Measurements from ENCODE around the gene RPS19BP1.

- PRO-cap, result no peak
Observed at GRCh38 chr22:38782262-38783399, 11.3 kb downstream of the DNAL4 start.

DNA sequence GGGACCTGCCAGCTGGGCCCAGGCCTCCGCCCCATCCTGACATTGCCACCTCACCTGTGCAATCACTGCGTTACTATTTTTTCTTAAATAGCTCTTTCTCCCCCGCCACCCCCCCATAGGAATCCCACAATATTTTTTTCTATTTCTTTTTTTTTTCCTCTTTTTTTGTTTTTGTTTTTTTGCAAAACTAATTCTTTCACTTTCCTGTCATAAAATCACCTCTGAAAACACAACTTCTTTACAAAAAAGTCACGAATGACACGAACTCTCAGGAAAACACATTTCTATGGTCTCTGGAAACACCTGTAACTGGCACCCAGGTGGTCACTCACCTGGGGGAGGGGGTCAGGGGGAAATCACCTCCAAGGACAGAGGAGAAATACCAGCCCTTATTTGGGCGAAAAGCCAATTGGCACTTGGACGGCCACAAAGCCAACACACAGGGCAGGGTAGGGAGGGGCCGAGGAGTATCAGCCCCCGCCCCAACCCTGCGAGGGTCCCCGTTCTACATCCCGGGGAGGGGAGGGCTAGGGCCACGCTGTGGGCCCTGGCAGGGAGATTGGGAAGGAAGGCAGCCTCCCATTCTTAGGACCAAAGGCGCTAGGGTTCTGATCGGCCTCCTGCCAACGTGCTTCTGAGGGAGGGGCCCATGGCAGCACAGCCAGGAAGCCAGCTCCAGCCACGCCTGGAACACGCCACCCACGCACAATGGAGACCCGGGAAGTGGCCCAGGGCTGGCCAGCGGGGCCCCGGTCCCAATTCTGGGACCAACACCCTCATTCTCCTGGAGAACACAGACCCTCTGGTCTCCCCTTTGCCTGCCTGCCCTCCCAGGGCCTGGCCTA lies 7.7 kb downstream of the CBX6 start:
- PRO-cap, result no peak

GRCh38 chr22:38881361-38881927 lies 9.4 kb upstream of the CBX6 start:
- PRO-cap, result no peak

DNA sequence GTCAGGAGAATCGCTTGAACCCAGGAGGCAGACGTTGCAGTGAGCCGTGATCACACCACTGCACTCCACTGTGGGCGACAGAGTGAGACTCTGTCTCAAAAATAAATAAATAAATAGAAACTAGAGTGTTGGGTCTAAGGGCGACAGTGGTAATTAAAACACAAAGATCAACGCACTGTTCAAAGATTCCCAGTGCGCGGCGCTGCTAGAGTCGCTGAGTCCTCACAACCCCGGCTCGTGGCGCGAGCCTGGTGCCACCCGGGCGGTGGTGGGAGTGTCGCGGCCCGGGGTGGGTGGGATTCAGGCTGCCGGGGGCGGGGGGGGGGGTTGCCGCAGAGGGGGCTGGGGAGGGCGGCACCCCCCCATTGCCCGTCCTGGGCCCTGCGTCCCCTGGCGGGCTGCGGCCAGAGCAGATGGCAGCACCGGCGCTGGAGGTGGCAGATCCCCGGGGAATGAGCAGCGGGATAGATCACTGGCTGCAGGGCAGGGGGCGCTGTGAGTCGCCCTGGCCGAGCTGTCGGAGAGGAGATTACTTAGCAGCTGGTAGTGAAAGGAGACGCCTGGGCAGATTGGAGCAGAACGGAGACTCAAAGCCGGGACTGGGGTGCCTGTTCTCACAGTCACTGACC lies 30.3 kb upstream of the APOBEC3A start:
- PRO-cap, result bidirectional peak, plus-strand start at position 532 of the sequence, minus-strand start at position 454 of the sequence

GRCh38 chr22:38952345-38952918 lies 5.0 kb upstream of the APOBEC3A start:
- PRO-cap, result no peak

GRCh38 chr22:38953228-38953868 lies 4.1 kb upstream of the APOBEC3A start:
- PRO-cap, result no peak

GRCh38 chr22:39117427-39118164 lies 20.6 kb downstream of the APOBEC3H start:
- PRO-cap, result no peak

- PRO-cap, result no peak
Observed at GRCh38 chr22:39229859-39230896, 14.6 kb downstream of the PDGFB start.

- PRO-cap, result no peak
Observed at GRCh38 chr22:39237261-39237846, 7.4 kb downstream of the PDGFB start.

DNA sequence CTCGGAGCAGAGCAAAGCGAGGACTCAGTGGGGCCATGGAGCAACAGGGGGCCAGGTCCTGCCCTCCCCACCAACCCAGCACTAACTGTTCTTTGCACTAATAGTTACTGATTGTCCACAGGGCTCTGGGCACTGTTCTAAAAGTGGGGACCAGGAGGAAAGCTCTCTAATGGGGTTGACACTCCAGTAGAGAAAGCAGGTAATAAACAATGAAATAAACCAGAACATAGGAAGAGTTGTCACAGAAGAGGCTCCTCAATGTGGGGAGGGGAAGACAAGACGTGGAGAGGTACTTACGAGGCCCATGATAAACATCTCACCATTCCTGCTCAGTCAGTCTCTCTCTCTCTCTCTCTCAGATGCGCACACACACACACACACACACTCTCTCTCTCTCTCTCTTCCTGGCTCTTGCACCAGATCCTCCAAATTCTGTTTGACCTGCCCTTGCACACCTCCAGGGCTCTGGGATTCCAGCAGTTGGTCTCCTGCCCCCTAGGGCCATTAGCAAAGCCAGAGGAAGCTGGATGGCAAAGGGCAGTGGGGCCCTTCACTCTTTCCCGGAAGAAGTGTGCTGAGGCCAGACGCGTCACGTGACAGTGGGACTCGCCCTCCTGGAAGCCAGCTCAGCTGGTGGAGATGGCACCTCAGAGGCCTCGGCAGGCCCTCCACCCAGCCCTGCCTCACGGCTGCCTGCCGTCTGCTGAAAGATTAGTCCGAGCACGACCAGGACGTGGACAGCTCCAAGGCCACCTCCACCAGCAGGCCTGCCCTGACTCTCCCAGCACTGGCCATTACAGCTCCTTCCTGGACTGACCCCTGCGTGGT lies 4.0 kb downstream of the PDGFB start:
- PRO-cap, result no peak

- PRO-cap, result unidirectional peak, plus-strand start at chr22:39255063
Observed at GRCh38 chr22:39254799-39255328, 10.1 kb upstream of the PDGFB start.

DNA sequence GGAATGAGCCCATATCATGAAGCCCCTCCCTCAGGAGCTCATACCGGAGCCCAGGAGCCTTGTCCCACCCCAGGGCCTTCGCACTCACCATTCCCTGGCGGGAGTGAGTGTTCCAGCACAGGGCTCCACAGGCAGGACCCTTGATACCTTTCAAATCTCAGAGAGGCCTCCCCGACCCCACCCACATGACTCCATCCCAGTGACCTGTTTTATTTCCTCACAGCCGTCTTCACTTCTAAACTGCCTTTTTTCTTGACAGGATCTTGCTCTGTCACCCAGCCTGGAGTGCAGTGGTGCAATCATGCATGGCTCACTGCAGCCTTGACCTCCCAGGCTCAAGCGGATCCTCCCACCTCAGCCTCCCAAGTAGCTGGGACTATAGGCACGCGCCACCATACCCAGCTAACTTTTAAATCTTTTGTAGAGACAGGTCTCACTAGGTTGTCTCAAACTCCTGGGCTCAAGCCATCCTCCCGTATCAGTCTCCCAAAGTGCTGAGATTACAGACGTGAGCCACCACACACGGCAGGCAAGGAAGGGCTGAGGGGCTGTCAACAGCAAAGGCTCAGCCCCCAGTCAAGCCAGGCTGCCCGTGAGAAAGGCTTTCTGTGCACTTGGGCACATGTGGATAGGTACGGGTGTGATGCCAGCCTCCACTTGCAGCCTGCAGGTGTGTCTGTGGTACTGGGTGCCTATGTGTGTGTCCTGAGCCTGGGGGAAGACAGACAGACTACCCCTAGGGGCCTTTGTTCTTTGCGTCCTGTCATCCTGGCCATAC lies 9.4 kb downstream of the RPL3 start:
- PRO-cap, result no peak

- PRO-cap, result no peak
Observed at GRCh38 chr22:39473449-39473665, 16.5 kb downstream of the MGAT3 start.

- PRO-cap, result bidirectional peak, plus-strand start at chr22:39533037, minus-strand start at chr22:39532736
Observed at GRCh38 chr22:39532064-39533226, at the start of gene RPS19BP1. RPS19BP1 (minus strand) TSS chr22:39532748.

GRCh38 chr22:39558177-39558976 lies 12.2 kb upstream of the CACNA1I start:
- PRO-cap, result no peak

DNA sequence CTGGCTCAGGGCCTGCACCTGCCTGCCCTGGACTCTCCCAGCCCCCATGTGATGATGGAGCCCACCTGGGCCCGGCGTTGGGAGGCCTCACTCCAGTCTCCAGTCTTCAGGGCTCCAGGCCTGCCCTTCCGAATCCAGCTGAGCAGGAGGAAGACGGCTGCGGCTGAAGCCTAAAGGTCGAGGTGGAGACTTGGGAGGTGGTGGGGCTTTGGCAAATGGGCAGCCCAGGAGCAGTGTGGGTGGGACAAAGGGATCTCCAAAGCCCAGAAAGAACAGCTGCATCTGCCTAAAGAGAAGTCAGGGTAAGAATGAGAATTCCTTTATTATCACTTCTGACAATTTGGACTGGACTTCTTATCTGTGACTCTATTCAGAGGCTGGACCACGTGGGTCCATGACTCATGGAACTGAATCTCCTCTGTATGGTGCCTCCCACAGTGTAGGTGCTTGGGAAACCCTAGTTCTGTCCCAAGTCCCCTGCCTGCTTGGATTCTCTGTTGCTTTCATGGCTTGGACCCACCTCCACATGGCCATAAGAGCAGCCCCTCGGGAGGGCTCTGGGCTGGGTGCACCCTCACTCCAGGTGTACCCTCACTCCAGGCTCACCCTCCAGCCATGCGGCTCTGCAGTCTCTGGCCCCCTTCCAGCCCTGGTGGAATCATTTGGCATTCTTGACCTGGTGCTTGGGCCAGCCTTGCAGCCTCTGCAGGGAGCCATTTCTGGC lies 153.2 kb downstream of the CACNA1I start:
- PRO-cap, result no peak

- PRO-cap, result no peak
Observed at GRCh38 chr22:39727405-39727882, 156.9 kb downstream of the CACNA1I start.

GRCh38 chr22:39907465-39908232 lies 6.8 kb downstream of the GRAP2 start:
- PRO-cap, result no peak

- PRO-cap, result no peak
Observed at GRCh38 chr22:39921289-39921510, 20.3 kb downstream of the GRAP2 start.

GRCh38 chr22:39926331-39926830 lies 25.5 kb downstream of the GRAP2 start:
- PRO-cap, result no peak

Measured in left cardiac atrium (tissue), 1 donor.